H9 (cell line): ENCODE data around the genes TDRD12, GPATCH1 and WDR88.

DNA sequence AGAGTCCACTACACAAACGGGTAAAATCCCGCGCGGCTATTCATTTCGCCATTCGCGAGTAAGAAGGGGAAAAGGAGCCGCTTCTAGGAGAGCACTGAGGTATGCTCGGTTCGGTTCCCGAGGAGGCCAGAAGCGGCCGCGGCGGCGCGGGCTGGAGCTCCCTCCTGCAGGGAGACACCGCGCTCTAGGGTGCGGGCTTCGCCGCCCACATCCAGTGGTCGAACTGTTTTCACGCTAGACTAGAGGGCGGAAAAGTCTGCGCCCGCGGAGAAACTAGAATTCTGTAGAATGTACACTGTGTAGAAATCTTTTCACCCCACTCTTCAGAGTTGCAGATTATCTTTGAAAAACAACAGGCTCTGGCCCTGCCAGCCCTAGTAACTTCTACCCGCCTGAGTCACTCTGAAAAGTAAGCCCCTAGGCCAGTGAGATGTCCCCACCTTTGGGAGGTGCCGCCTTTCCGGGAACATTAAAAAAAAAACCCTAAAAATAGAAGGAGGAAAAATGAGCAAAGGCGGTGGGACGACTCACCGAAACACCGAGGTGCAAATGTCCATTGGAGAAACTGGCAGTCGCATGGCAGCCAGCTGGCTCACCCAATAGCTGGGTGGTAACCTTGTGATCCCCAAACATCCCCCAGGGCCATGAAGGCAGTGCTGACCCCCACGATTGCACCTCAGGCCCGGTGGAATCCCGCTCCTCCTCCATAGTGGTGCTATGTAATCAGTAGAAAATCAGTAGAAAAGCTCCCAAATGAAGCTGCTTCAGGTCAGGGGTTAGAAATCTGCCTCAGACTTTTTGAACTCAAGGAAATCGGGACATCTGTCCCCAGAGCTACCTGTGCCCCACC is 4.0 kb upstream of the TSHZ3 start:
- PRO-cap: no peak

DNA sequence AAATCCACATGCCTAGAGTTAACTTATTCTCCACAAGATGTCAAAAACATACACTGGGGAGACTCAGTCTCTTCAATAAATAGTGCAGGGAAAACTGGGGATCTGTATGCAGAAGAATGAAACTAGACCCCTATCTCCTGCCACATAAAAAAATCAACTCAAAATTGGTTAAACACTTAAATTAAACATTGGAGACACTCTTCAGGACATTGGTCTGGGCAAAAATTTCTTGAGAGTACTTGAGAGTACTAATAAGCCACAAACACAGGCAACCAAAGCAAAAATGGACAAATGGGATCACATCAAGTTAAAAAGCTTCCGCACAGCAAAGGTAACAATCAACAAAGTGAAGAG is 485.9 kb upstream of the TSHZ3 start:
- PRO-cap: no peak

DNA sequence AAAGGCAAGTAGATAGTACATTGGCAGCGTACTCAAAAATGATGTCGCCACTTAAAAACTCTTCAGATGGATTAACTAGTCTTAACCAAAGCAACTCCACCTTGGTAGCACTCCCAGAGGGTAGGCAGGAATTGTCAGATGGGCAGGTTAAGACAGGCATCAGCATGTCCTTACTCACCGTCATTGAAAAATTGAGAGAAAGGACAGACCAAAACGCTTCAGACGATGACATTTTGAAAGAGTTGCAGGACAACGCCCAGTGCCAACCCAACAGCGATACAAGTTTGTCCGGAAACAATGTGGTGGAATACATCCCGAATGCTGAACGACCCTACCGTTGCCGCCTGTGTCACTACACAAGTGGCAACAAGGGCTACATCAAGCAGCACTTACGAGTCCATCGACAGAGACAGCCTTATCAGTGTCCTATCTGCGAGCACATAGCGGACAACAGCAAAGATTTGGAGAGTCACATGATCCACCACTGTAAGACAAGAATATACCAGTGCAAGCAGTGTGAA is 9.1 kb downstream of the ZNF507 start:
- PRO-cap: no peak

- PRO-cap: no peak
Observed at GRCh38 chr19:32719146-32719964, at the start of gene TDRD12. Gene TDRD12 (plus strand): TSS chr19:32719767.

GRCh38 chr19:32928271-32929083 is 43.3 kb downstream of the CEP89 start:
- PRO-cap: no peak

DNA sequence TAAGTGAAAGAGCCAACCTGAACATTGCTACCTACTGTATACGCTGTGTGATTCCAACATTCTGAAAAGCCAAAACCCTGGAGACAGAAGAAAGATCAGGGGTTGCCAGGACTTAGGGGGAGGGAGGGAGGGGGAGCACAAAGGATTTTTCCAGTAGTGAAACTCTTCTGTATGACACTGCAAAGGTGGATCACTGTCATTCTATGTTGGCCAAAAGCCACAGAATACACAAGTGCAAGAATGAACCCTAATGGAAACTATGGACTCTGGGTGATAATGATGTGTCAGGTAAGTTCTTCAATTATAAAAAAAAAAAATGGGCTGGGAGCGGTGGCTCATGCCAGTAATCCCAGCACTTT is 36.9 kb downstream of the FAAP24 start:
- PRO-cap: no peak

DNA sequence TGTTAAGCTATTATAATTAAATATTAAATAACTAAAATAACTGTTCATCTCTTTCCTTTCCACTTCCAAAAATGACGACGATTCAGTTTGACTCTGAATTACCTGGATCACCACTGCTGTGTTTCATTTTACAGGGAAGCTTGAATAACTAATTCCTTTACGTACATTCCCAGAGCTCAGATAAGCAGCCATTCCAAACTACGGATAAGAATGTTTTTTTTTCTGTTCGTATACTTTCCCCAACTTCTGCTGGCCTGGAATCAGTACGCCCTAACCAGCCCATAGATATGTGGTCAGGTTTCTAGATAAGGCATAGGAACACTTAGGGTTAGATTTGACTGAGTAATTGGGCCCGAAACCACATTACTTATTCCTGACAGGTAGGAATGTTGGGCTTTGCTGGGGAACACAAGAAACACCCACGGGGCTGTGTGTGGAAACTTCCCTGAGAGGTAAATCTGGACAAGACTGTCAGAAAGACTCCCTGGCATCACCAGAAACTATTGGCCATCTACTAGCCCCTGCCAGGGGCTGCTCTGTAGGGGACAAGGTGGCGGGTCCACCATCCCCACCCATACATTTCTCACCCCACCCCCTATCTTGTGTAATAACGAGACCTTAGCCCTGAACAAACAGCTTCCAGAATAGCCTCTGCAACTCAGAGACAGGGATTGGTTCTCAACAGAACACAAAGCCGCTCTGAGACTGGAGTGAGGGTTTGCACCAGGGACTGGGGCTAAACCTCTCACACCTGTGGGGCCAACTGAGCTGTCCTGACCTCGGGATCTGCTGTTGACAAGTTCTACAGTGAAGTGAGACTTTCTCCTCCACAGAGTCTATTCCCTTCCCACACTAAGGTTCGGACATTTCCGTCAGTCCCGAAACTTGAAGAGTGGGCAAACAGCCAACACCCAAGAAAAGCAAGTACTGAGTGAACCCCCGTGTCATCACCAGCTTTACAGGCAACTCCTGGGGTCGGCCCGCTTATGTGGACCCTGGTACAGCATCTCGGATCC is 15.6 kb downstream of the RHPN2 start:
- PRO-cap: no peak

DNA sequence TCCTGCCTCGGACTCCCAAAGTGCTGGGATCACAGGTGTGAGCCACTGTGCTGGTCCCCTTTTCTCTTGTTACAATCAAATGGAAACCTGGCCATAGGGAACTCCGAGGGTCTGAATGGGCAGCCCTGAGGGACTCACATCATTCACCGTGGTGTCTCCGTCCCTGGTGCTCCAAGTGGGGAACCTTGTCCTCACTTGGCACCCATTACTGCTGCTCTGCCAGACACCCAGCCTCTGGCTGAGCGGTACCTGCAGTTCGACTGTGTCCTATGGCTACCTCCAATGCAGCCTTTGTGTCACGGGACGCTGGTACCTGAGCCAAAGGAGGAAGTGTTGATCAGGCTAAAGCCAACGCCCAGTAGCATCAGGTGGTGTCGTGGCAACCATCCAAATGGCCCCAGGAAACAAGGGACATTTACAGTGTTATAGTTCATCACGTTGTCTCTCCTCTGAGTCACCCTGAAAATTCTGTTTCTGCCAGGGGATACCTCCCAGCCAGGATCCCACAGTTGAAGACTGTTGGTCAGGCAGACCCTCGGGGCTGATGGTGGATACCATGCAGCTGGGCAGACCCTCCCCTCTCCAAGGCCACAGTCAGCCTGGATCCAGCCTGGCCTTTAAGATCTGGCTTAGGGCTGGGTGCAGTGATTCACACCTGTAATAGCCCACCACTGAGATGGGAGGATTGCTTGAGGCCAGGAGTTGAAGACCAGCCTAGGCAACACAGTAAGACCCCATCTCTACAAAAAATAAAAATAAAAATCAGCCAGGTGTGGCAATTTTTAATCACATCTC is 10.0 kb downstream of the RHPN2 start:
- PRO-cap: no peak

DNA sequence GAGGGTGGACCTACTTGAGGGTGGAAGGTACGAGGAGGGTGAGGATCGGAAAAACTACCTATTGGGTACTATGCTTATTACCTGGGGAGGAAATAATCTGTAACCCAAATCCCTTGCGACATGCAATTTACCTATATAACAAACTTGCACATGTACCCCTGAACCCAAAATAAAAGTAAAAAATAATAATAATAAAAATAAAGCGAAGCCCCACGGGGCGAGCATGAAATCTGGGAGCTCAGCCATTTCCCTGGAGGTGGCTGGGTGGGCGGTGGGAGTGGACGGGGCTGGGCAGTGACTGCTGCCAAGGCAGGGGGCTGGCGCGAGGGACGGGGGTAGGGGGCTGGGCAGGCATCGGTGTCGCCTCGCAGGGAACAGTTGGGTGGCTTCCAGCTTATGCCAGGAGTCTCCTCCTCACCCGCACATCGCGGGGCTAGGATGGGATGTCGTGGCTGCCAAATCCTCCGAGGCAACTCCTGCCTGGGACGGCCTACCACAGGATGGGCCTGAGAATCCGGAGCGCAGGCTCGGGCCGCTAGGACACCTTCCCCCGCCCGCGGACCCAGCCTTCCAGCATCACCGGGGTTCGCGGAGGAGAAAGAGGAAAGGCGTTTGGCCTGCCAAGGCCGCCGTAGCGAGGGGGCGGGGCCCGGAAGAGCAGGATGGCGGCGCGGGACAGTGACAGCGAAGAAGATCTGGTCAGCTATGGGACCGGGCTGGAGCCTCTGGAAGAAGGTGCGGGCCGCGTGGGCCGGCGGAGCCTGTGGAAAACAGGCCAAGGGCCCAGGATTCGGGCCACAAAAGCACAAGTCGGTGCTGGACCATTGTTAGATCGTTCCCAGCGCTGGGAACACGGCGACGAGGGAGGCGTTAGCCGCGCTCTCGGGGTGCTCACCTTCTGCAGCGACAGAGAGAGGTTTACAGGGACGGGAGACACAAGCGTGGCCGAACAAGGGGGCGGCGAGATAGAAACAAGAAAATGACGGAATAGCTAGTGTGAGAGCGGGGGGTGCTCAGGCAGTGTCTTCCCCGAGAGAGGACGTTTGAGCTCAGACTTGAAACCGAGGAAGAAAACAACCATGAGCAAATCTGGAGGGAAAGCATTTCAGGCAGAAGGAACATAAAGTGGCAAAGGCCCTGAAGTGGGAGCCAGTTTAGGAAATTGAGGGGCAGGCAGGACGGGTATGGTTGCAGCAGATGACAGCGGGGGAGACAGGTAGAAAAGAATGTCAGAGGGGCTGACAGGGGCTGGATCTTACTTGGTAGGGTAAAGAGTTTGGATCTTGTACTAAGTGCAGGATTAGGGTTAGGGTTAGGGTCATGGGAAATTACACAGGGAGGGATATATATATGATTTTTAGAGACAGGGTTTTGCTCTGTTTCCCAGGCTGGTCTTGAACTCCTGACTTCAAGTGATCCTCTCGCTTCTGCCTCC is at the start of gene GPATCH1:
Gene GPATCH1, plus strand, starts transcription at position 650 of the 1,435 bp plus-strand sequence.
- PRO-cap: bidirectional peak, plus-strand start at position 650 of the sequence, minus-strand start at position 572 of the sequence; bidirectional peak, plus-strand start at position 906 of the sequence, minus-strand start at position 902 of the sequence

DNA sequence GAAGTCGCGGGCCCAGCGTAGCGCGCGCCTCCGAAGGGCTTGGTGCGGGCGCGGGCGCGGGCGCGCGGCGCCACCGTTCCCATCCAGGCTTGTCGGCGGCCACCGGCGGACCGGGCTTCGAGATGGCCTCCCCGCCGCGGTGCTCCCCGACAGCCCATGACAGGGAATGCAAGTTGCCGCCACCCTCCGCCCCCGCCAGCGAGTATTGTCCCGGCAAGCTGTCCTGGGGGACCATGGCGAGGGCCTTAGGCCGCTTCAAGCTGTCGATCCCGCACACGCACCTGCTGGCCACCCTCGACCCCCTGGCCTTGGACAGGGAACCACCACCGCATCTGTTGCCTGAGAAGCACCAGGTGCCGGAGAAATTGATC is at the start of gene WDR88:
Gene WDR88, plus strand, starts transcription at position 67 of the 371 bp plus-strand sequence.
- PRO-cap: no peak

GRCh38 chr19:33177972-33178623 is 16.0 kb upstream of the LRP3 start:
- PRO-cap: no peak

DNA sequence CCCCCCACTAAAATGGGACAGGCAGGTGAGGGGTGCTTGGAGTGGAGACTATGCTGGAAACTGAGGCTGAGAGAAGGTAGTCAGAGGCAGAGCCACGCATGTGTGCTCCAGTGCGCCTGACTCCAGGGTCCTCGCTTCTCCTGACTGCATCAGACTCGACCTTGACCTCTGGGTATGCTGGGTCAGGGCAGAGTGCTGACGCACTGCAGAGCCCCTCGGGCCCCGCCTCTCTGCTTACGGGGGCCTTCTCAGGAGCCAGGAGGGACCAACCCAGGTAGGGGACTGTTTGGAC is 22.8 kb upstream of the SLC7A10 start:
- PRO-cap: no peak

DNA sequence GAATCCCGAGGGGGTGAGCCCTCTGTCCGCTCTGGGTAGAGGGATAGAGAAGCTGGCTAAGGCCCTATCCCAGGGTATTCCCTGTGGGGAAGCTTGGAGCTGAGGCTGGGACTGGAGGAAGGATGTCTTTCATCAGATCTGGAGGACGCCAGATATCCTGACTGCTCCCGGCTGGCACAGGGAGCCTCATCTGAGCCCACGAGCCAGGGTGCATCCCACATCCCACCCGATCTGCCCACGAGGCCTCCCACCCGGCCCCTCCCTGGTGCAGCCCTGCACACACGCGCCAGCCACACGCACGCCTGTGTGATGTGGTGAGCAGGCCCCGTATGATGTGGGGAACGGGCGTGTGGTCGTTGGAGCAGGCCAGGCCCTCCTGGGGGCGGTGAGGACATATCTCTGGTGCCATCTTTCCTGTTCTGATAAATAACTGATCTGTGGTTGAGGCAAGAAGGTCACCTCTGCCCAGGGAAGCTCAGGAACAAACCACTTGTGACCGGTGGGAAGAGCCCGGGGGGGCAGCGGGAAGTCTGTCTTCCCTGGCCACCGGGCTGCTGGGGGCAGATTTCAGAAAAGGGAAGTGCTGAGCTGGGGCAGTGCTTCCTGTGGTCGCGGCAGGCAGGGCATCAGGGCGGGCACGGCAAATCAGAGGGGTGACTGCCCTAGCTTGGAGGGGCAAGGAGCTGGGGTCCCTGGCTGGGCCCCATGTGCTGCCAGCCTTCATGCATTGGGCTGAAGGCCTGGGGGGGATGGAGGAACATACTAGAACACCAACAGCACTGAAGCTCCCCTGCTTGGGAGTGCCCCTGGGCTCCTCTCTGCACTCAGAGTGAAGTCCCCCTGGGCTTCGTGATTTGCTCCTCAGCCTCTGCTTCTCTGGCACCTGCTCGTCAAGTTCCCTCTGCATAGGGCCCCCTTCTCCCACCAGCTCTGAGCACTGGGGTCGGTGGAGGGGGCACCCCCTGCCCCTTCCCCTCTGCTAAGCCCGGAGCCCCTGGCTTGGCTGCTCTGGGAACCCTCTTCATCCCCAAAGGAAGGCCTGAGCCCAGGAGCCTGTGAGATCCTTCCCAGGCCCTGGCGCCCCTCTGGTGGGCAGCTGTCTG is 35.1 kb upstream of the SLC7A10 start:
- PRO-cap: no peak

- PRO-cap: no peak
Observed at GRCh38 chr19:33267511-33268359, 34.6 kb downstream of the CEBPA start.

- PRO-cap: no peak
Observed at GRCh38 chr19:33286777-33287331, 15.5 kb downstream of the CEBPA start.

- PRO-cap: no peak
Observed at GRCh38 chr19:33304999-33305840, 2.9 kb upstream of the CEBPA start.

GRCh38 chr19:33376469-33376915 is 3.0 kb downstream of the CEBPG start:
- PRO-cap: no peak

DNA sequence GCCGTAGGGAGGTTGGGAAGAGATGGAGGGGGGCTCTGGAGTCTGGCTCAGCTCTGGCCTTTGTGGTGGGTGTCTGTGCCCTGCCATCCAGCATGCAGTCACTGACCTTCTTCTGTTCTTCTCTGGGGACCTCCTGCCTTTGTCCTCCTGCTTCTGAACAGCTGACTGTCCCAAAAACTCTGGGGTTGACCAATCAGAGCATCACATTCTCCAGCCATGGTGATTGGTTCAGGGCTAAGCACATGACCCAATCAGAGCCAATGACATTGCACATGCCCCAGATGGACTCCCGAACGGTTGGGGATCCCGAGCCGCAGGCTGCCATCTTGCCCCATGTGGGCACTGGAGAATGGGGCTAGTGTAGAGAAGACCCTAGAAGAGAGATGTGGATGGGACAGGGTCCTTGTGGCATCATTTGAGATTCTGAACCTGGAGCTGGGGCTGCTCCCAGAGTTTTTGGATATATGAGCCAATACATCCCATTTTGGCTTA is 31.3 kb upstream of the PEPD start:
- PRO-cap: no peak

- PRO-cap: unidirectional peak, plus-strand start at chr19:33794901
Observed at GRCh38 chr19:33794499-33795192, 2.0 kb upstream of the KCTD15 start.

- PRO-cap: bidirectional peak, plus-strand start at chr19:33798787, minus-strand start at chr19:33798621
Observed at GRCh38 chr19:33798761-33799270, 2.1 kb downstream of the KCTD15 start.